Pulmonary lymph node (tissue), 1 donor: ENCODE measurements around the genes TRIL and GARS1.

- PRO-cap = bidirectional peak, plus-strand start at chr7:28155236, minus-strand start at chr7:28155019
Observed at GRCh38 chr7:28154736-28155431, 25.7 kb downstream of the JAZF1 start.

DNA sequence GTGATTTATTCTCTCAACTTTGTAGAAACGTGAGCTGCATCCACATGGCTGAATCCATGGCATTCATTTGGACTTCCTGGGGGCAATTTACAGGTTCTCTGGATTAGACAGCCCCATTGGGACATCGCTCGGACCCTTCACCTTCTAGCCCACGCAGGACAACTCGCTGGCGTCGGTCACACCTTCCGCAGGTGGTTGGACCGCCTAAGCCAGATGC lies 1.6 kb downstream of the JAZF1 start:
- PRO-cap = no peak

GRCh38 chr7:28674150-28674713 lies 261.9 kb downstream of the CREB5 start:
- PRO-cap = no peak

DNA sequence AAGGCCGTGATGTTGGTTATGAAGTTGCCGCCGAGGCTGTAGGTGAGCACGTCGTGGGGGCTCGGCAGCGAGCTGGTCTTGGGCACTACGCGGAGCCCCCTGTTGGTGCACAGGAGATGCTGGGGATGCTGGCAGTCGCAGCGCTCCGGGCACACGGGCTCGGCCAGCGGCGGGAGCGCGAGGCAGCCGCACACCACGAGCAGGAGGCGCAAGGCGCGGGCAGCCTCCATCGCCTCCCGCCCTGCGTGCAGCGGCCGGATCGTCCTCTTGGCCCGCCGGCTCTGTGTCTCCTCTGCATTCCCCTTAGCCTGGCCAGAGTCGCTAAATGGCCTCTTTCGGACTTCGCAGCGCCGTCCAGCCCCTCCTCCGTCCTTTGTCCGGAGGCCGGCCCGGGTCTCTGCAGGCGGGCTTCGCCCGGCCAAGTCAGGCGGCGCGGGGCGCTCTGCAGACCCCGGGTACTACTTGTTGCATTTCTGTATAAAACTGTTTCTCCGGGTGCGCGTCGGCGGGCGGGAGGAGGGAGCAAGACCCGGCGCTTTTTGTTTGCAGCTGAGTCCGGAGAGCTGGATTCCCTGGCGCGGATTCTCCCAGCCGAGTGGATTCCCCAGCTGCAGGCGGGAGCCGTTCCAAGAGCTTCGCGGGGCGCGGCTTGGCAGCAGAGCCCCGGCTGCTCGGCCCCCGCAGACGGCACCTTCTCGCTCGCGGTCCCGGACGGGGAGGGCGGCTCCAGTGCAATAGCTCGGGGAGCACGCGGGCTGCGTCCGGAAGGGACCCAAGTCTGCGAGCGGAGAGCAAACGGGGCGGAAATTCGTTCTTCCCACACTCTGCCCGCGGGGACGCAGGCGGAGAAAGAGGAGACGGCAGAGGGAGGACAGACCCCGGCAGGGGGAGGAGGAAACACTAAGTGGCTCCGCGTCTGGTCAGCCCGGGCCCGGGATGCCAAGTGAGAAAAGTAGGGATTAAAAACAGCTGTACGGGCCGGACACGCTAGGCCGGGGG lies at the start of gene TRIL:
Gene TRIL (minus strand): TSS at position 514 of the 999 bp plus-strand sequence.
- PRO-cap = no peak

- PRO-cap = no peak
Observed at GRCh38 chr7:29196001-29196888, 1.7 kb downstream of the CHN2 start.

DNA sequence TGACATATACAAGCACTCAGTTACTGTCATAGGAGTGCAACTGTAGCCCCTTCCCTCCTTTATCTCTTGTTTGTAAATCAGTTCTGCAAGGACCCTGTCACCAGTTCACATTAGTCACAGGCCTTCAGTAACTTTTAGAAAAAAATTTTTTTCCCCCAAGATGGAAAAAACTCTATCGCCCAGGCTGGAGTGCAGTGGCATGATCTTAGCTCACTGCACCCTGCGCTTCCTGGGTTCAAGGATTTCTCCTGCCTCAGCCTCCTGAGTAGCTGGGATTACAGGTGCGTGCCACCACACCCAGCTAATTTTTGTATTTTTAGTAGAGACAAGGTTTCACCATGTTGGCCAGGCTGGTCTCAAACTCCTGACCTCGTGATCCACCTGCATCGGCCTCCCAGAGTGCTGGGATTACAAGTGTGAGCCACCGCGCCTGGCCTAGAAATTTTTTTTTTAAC lies 11.6 kb downstream of the CHN2 start:
- PRO-cap = unidirectional peak, plus-strand start at position 216 of the sequence

GRCh38 chr7:29230977-29231594 lies 36.5 kb downstream of the CHN2 start:
- PRO-cap = no peak

- PRO-cap = no peak
Observed at GRCh38 chr7:29289129-29289915, 94.7 kb downstream of the CHN2 start.

DNA sequence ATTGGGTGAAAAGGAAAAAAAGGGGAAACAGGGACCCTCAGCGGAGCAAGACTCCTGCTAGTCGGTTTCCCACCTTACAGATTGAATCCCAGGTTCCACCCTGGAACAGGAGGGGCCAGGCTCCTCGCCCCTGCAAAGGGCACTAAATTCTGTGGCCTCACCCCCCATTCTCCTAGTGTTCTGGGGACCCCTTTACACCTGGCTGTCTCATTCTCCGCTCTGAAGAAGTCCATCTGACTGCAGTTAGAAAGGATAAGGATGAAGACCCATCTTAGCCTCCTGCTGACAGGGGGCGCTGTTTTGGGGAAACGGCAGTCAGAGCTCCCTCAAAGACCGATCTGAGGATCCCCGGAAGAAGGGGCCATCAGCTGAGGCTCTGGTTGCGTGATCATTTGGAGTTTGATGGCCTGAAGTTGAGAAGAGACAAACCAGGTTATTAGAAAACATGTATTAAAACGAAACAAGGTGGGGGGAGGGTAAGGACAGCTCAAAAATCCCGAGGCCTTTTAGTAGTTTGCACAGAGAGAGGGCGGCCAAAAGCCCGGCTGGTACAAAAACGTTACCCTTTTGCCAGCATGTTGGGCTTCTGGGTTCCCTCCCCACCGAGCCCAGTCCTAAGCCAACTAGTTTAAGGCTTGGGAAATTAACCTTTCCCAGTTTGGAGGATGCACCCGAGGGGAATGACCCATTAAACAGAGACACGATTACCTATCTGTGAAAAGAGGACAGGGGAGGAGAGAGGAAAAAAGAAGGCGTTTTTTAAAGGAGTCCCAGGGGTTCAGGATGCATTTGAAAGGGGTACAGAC lies 102.7 kb downstream of the CHN2 start:
- PRO-cap = no peak

DNA sequence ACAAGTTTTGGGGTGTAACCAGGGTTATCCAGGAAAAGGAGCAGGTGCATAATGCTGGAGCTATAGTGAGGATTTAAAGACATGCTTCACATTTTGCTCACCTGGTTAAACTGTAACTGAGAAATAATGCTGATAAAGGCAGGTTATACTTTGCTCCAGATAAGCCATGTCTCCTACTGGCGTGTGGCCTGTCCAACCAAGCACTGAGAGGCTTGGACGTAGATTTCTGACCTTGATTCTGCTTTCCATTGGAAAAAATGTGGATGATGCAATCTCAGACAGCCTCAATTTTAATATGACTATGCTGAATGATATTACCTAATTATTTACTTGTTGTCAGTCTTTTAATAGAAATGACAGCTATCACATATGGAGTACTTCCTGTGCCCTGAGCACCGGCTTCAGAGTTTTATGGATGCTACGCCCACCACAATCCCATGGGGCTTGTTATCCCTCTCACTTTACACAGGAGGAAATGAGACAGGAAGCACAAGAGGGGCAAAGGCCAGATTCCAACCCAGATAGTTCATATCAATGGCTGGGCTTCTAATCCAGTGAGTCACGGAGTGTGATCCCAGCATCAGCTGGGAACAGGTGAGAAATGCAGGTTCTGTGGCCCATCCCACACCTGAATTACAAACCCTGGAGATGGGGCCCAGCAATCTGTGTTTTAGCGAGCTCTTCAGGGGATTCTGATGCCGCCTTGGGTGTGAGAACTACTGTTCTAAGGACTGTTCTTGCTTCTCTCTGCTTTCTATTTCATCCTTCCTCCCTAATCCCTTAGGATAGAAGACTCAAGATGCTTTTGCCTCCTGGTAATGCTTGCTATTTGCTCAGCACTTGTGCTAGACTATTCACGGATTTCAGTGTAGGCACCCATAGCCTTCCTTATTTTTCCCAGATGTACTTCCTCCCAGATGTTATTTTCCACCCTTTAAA lies 181.6 kb downstream of the CHN2 start:
- PRO-cap = no peak

GRCh38 chr7:29567175-29567698 lies 3.6 kb downstream of the PRR15 start:
- PRO-cap = no peak

DNA sequence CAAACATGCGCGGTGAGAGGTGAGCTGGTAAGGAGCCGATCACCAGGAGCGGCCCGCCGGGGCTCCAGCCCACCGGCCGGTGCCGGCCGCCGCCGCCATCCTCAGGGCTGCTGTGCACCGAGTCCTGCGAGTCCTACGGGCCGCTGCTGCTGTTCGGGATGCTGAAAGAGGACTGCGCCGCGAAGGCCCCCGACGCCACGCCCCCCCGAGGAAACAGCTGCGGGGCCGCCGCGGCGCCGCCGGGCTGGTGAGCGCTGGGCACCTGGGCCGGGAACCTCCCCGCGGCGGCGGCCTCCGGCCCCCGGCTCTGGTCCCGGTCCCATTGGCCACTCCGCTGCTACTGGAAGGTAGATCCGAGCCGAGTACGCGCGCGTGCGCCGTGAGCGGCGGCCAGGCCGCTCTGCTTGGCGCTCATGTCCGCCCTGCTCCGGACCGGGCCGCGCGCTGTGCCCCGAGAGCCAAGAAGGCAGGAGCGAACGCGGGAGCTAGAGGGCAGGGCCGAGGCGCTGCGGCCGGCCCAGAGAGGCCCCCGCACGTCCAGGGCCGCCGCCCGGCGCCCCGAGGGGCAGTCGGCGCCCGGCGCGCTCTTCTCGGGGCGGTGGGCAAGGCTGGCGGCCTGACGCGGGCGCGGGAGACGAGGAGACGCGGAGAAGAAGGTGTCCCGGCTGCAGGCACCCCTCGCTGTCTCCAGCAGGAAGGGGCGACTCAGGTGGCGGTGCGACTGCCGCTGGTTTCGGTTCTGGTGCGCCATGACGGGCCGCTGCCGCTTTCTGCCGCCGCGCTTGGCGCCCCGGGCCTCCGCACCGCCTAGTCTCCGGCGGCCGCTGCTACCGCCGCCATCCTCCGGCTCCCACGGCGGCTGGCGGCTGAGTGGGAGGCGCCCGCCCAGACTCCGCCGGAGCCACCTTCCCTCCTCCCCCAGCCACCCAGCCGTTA lies 121.3 kb upstream of the WIPF3 start:
- PRO-cap = bidirectional peak, plus-strand start at position 208 of the sequence, minus-strand start at position 174 of the sequence; unidirectional peak, minus-strand start at position 813 of the sequence

- PRO-cap = no peak
Observed at GRCh38 chr7:29842917-29843549, 36.7 kb downstream of the WIPF3 start.

DNA sequence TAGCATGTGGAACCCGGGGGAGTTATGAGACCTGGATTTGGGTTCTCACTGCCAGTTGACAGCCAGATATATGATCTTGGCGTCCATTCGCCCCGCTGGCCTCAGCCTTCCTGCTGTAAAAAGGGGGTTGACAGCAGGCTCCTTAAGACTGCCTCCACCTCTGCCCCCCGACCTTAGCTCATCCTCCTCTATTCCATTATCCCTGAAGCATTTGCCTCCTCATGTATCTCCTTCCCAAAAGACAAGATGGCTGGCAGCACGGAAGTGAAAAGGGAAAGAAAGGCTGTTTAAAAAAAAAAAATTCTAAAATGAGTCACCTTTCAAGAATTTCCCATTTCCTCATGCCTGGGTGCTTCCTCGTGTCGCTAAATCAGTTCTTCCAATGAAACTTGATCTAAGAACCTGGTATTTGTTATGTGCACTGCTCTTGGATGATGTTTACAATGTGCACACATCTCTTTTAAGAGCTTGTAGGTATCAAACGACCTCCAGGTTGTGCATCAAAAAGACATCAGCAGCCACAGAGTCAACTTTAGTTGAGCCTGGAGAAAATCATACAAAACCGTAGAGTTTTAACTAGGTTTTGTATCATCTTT lies 1.7 kb downstream of the SCRN1 start:
- PRO-cap = no peak

DNA sequence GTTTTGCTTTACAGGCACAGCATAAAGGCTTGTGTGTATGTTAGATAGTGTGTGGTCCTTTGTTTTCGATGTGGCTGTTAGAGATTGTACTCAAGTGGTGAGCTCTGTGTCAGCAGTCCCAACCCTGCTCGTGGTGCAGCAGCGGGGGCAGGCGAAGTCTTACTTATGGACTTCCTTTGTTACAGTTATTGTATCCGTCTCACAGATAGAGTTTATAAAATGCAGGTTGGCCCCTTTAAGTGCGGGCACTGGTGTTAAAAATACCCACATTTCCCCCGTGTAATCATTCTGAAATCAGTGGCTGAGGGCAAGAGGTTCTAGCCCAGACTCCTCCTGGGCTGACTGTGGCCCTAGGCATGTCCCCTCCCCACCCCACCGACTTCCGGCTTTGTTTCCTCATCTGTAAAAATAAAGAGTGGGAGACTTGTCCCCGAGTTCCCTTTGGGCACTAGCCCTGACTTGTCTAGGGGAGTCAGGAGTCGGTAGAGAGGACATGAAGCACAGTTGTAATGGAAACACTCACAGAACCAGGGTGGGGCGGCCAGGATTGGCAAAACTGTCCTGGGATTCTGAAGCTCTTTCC lies 28.6 kb downstream of the MTURN start:
- PRO-cap = no peak

DNA sequence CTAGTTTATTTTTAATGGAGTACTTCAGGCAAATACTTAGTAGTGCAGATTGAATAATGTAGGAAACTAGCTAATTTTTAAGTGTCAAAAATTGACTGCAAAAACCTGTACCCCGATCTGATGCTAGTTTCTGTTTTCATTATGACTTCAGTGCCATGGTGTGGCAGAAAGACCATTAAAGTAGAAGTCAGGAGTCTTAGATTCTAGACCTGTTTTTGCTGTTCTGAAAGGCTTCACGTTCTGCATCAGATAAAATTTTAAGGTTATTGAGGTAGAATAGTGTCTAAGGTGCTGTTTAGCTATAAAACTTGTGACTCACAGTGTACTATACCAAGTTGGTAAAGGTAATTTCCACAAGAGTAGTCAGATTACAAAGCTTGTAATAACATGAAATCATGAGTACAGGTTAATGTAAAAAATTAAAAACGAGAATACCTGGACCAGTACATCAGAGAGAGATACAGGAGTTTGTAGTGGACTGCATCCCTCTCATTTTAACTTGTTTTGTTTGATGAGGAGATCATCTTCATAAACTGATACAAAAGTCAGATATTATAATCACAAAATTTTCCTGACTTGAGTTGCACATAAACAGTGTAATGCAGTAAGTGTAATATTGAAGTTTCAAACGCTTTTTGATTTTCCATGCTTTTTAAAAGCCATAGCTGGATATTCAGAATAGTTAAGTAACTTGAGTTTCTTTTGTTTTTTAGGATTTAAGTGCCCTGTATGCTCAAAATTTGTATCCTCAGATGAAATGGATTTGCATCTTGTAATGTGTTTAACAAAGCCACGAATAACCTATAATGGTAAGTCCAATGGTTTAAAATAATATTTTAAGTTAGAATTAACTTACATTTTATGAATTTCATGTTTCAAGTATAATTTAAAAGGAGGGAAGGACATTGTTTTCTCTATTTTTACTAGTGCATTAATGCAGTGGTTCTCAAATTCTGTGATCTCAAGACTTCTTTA lies 38.8 kb downstream of the ZNRF2 start:
- PRO-cap = no peak

DNA sequence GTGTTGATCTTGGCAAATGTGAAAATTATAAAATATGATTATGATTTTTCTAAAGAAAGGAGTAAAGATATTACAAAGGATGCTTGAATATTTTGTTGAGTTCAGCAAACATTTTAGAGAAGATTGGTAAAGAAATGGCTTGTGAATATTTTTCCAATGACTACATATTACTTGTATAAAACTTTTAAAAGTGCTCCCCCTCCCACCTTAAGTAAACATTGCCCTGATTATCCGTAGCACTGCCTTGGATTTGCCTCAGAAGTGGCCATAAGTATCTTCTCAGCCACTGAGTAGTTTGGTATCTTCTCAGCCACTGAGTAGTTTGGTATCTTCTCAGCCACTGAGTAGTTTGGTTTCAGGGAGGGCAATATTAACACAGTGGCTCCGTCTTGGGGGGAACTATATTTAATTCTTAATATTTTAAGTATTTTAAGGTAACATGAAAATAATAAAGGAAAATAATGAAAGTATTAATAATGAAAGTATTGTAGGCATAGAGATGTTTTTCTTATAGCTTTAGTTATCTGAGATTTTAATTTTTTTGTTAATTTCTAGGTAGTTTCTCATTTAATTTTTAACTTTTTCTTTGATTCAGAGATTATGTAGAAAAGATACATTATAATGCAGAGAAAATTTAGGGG lies 51.8 kb downstream of the ZNRF2 start:
- PRO-cap = no peak

- PRO-cap = no peak
Observed at GRCh38 chr7:30430298-30430776, 48.2 kb downstream of the NOD1 start.

DNA sequence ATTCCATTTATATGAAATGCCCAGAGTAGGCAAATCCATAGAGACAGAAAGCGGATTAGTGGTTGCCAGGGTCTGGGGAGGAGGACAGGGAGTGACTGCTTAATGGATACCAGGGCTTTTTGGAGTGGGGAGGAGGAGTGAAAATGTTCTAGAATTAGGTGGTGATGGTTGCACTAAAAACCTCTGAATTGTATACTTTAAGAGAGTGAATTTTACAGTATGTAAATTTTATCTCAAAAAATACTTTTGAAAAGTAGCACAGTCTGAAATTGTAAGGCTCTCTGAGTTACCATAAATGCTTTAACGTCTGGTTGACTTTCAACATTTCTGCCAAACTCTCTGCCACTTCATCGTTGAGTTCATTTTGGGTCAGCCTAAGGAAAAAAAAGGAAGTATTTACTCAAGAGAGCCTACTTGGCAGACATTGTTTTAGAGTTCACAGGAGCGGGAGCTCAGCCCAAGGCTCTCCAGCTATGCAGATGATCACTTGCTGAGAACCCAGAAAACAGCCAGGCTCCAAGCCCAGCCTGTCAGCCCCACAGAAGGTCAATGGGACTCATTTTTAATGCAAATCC lies 45.7 kb downstream of the NOD1 start:
- PRO-cap = unidirectional peak, plus-strand start at position 432 of the sequence

- PRO-cap = bidirectional peak, plus-strand start at chr7:30594843, minus-strand start at chr7:30594716
Observed at GRCh38 chr7:30594491-30595188, at the start of gene GARS1. Gene GARS1 (plus strand): TSS chr7:30594878.